NCI-H460 (cell line): ENCODE results near the genes TP63, IL1RAP and MB21D2.

DNA sequence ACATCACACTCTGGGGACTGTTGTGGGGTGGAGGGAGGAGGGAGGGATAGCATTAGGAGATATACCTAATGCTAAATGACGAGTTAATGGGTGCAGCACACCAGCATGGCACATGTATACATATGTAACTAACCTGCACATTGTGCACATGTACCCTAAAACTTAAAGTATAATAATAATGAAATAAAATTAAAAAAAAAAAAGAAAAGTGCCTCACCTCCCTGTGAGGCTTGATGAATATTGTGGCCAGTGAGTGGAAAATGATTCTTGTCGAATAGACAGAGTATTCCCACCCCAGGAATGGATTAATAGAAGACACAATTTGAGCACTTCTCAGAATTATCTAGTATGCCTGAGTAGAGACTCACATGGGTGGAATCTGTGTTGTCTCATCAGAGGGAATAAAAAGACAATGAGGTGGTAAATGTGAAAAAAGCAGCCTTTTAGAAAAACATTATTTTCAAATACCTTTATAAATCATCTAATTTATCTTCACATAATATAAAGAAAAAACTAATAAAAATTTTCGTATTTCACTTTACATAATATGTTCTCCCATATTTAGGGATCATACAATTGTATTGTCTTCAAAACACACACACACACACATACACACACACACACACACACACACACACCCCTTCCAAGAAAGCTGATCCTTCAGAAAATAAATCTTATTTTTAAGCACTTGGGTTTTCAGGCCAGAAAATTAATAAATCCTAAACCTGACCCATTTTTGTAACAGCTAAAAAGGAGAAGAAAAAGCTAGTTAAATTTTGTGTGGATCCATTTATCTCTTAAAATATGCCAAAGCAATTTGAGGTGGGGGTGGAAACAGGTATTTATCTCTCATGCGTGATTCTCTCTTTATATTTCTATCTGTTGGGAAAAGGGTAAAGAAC lies 285.4 kb upstream of the TPRG1 start:
RAMPAGE:
- cytosol, long total RNA = no peak
- long total RNA = no peak
- nucleus, long total RNA = no peak

DNA sequence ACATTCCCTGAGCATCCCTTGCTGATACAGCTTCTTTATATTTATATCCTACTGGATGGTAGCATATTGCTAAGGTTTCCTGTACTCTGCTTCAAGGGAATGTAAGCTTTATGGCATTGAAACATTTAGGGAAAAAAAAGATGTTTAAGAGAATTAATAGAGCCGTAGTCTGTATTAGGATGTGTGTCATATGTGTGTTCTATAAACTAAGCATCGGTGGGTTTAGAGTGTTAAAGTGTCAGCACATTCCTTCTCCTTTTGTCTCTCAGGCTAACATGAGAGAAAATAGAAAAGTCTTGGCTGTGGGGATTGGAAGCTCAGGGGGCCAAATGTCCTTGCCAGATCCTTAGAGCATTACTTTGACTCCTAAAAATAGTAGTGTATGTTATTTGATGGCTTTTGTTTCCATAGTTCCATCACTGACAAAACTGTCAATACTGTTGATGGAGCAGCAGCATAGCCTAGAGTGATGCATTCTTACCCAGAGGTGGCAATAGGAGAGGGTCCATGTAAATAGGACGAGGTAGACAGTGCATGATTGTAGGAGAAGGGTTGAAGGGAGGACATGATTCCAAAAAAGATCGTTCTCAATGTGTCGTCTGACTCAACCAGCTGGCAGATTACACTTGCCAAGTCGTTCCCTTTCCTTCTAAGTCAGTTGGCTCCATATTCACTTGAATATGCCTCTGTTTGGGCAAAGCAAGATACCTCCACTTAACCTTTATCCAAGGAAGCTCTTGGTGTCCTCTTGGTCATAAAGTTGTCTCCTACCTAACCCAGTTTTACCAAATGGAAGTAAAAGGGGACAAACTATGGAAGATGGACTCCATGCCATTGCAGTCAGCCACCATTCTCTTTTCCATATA lies 282.7 kb upstream of the TPRG1 start:
RAMPAGE:
- cytosol, long total RNA = no peak
- long total RNA = no peak
- nucleus, long total RNA = no peak

DNA sequence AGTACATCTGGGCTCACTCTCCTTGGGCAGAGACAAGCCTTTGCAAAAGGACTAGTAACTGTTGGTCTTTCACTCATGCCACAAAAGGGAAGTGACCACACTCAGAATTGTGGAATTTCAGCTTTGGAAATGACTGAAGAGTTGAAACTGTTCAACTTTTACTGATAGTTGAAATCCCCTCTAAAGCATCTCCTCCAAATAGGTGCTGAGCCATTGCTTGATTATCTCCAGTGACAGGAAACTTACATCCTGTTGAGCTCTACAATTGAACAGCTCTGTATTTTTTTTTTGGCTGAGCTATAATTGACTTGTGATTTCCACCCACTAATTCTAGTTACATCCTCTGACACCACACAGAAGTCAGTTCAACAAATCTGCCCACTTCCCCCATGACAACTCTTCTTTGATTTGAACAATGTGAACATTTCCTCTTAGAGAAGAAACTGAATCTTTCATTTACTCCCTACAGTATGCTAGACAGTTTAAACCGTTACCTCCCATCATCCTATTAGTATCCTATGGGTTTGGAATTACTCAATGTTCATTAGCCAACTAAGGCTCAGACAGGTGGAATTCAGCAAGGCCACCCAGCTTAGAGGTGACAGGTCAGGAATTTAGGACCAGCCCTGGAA lies 254.7 kb upstream of the TPRG1 start:
RAMPAGE:
- cytosol, long total RNA = no peak
- long total RNA = no peak
- nucleus, long total RNA = no peak

DNA sequence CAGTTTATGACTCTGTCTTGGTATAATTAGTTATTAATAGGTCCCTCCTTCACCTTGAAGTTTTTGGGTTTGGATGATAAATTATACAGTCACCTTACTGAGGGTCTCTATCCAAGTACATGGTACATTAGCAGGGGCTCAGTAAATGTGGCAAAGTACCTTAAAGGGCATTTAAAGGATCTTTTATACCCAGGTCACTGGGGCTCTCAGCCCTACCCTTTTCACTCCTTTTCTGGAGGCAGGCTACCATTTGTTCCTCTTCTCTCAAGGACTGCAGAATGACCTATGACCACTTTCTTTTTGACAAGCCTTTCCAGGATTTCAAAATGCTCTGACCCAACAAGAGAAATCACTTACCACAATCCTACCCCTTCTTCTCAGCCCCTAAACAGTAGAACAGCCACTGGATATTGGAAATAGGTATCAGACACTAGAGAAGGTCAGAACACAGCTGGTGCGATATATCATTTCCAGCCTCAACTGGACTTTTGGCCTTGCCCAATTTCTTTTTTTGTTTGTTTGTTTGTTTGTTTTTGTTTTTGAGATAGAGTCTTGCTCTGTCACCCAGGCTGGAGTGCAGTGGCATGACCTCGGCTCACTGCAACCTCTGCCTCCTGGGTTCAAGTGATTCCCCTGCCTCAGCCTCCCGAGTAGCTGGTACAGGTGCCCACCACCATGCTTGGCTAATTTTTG lies 221.7 kb upstream of the TPRG1 start:
RAMPAGE:
- cytosol, long total RNA = no peak
- long total RNA = no peak
- nucleus, long total RNA = no peak

GRCh38 chr3:189100292-189100653 lies 71.5 kb upstream of the TPRG1 start:
RAMPAGE:
- cytosol, long total RNA = no peak
- long total RNA = no peak
- nucleus, long total RNA = no peak

RAMPAGE:
- cytosol, long total RNA = no peak
- long total RNA = no peak
- nucleus, long total RNA = no peak
Measured at GRCh38 chr3:189630606-189631905, at the start of gene TP63. TSS of gene TP63 (plus strand) at chr3:189631389.

DNA sequence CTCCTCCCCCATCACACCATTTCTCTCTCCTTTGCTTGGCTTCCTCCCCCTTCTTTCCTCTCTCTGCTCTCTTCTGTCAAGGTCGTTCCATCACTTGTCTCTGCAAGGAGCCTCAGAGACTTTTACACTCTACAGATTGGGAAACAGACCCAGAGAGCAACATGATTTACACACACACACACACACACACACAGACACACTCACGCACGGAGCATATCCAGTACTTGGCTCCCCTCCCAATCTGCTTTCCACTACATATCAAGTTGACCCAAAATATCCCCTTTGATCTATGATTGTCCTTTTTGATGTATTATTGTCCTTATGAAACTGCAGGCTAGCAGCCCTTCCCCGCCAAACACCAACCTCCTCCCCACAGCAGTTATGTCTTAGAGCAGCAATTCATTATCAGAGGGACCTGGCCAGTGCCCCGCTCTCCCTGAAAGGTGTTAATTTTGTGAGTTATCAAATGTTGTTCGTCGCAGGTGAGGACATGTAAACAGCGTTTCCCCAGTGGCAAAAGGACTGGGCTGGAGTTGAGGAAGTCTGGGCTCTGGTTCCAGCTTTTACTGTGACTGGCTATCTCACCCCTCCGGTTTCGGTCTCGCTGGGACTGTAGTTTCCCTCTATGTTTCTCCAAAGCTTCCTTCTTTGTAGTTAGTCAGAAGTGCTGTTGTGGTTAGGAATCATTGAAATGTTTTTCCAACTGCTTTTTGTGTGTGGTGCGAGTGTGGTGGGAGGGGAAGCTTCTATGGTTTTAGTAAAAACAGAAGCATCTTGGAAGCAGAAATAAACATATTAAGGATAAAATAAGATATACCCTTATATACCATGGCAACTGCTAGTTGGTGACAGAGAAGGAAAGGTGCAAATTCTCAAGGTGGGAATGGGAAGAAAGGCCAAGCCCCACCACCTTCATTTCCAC lies 851 bp upstream of the CLDN1 start:
RAMPAGE:
- cytosol, long total RNA = no peak
- long total RNA = no peak
- nucleus, long total RNA = no peak

RAMPAGE:
- cytosol, long total RNA = no peak
- long total RNA = no peak
- nucleus, long total RNA = no peak
Measured at GRCh38 chr3:190374414-190374854, 13.5 kb upstream of the CLDN16 start.

DNA sequence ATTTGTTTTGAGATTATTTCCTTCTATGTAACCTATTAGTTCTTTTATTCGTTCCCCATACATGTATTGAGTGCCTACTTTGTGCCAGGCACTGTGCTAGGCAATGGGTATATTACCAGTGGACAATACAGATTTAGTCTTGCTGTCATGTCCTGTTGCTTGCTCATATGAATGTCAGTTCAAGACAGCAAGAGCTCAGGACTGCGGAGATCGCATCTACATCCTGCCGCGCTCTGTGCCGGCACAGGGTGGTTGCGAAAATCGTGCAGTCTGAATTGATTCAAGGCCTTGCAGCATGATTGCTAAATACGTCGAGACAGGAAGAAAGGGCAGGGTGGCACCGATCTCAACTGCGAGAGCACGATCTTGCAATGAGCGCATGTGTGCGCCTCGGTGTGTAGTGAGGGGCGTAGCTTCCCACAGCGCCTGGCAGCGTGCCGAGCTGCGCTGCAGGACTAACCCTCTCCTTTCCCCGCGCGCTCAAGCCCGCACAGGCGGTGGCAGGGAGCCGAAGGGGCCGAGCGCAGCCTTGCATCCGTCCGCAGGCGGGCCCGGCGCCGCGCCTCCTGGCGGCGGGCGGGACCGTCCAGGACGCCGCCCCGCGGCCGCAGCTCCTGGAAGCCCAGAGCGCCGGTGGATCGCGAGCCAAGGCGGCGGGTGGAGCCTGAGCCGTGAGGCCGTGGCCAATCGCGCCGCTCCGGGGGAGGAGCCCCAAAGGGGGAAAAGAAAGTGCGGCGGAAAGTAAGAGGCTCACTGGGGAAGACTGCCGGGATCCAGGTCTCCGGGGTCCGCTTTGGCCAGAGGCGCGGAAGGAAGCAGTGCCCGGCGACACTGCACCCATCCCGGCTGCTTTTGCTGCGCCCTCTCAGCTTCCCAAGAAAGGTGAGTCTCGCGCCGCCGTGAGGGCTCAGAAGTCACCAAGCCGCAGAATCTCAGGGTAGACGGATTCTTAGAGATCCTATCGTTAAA lies at the start of gene IL1RAP:
Gene IL1RAP, plus strand, starts transcription at position 748 of the 969 bp plus-strand sequence.
RAMPAGE:
- cytosol, long total RNA = no peak
- long total RNA = no peak
- nucleus, long total RNA = start-site peak on the plus strand centred at position 759 of the sequence, 22 bp wide, 99 and 118 reads in 2 replicates

RAMPAGE:
- cytosol, long total RNA = no peak
- long total RNA = no peak
- nucleus, long total RNA = no peak
Measured at GRCh38 chr3:190728733-190729179, 133.7 kb downstream of the GMNC start.

GRCh38 chr3:191235642-191235904 lies 36.5 kb downstream of the OSTN start:
RAMPAGE:
- cytosol, long total RNA = no peak
- long total RNA = no peak
- nucleus, long total RNA = no peak

GRCh38 chr3:191329920-191330308 lies 412 bp downstream of the UTS2B start:
RAMPAGE:
- cytosol, long total RNA = no peak
- long total RNA = no peak
- nucleus, long total RNA = no peak

RAMPAGE:
- cytosol, long total RNA = no peak
- long total RNA = no peak
- nucleus, long total RNA = no peak
Measured at GRCh38 chr3:191337922-191338411, 7.6 kb upstream of the UTS2B start.

DNA sequence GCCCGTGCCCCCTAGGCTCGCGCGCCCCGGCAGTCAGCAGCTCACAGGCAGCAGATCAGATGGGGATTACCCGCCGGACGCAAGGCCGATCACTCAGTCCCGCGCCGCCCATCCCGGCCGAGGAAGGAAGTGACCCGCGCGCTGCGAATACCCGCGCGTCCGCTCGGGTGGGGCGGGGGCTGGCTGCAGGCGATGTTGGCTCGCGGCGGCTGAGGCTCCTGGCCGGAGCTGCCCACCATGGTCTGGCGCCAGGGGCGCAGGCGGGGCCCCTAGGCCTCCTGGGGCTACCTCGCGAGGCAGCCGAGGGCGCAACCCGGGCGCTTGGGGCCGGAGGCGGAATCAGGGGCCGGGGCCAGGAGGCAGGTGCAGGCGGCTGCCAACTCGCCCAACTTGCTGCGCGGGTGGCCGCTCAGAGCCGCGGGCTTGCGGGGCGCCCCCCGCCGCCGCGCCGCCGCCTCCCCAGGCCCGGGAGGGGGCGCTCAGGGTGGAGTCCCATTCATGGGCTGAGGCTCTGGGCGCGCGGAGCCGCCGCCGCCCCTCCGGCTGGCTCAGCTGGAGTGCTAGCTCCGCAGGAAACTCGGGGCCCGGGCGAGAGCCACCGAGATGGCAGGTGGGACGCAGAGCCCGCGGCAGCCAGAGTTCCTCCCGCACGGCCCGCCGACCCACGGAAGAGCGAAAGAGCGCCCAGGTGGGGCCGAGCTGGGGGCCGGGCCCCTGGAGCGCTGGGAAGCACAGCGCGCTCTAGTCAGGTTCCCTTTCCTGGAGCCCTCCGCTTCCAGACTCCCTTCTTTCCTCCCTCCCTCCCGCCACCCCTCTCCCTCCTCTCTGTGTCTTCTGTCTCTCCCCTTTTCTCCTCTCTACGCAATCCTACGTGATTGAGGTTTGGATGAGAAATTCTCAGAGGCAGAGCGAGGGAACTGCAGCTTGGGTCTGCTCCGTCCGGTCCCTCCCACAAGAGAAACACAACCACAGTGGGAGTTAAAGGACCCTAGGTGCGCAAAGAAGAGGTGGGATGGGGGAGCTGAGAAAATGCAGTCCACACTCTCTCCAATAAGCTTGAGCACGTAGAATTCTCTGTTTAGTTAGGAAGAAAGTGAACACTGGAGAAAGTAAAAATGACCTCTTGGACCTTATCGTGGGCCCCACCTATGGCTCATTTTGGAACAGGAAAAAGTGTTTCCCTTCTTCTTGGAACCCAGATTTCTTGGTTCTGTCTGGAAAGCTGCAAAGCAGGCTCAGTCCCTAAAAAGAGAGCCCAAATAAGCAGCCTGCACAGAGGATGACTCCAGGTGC lies 317.4 kb downstream of the FGF12 start:
RAMPAGE:
- cytosol, long total RNA = no peak
- long total RNA = no peak
- nucleus, long total RNA = no peak

DNA sequence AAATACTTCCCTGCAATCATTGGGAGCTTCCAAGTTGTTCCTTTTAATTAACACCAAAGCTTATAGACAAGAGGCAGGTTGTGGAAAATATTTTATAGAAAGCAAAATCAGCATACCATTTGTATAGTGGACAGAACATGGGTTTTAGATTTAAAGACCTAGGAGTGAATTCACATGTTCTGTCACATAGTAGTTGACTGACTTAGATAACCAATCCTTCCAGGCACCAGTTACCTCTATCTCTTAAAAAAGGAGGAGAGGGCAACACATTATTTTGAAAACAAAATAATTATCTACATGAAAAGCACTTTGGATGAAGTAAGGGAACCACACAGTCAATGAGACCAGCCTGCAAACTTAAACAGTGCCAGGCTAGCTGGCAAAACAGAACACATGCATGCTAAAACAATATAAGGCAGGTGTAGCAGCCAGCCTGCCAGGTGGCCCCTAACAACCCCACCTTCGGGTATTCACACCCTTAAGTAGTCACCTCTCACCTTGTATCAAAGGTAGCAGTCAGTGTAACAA lies 76.7 kb downstream of the MB21D2 start:
RAMPAGE:
- cytosol, long total RNA = no peak
- long total RNA = no peak
- nucleus, long total RNA = no peak

GRCh38 chr3:192917745-192918527 lies at the start of gene MB21D2:
TSS of gene MB21D2 (minus strand) at chr3:192917856.
RAMPAGE:
- cytosol, long total RNA = no peak
- long total RNA = no peak
- nucleus, long total RNA = no peak

GRCh38 chr3:193552847-193553243 lies 1.9 kb downstream of the ATP13A4 start:
RAMPAGE:
- cytosol, long total RNA = no peak
- long total RNA = no peak
- nucleus, long total RNA = no peak

DNA sequence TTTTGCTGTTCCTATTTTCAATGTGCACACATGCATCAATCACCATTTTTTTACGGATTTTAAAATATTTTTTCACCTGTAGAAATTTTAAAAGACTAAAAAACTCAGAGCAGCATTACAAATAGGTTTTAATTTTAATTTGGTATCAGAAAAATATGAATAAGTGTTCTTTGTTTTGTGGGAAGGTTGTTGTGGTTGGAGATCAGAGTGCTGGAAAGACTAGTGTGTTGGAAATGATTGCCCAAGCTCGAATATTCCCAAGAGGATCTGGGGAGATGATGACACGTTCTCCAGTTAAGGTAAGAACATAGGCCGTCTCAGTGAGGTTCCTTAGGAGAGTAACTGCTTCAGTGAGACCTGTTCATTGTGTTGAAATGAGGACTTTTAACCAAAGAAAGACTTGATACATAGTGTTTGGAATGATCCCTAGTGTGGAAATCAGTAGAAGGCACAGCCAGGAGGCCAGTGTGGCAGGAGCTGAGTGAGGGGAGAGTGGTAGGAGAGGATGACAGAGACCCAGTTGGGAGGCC lies 44.8 kb downstream of the OPA1 start:
RAMPAGE:
- cytosol, long total RNA = no peak
- long total RNA = no peak
- nucleus, long total RNA = no peak

DNA sequence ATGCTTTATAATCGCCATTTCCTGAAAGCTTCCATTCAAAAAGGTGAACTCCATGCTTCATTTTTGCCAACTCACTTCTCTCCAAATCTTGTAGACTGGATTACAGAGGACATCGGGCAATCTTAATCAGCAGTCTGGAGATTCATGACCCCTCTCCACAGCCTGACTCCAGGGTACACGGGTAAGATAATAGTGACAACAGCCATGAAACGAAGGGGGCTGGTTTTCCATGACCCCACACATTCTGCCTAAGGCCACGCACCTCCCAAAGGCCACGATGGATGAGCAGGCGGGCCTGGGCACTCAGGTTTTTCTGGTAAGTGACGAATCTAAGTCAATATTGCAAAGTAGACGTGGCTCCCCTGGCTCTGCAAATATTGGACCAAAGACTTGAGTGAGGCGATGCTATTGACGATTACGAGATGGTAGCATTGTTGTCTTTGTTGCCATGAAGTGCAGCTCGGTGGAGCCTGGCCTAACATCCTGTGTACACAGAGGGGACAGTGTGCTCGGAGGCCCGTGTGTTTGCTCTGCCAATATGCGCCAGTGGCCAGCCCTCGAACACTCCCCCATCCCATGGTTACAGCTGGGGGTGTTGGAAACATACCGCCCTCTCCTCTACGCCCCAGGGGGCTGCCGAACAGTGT lies 119.0 kb downstream of the OPA1 start:
RAMPAGE:
- cytosol, long total RNA = no peak
- long total RNA = no peak
- nucleus, long total RNA = no peak

GRCh38 chr3:193816438-193817425 lies 223.7 kb downstream of the OPA1 start:
RAMPAGE:
- cytosol, long total RNA = no peak
- long total RNA = no peak
- nucleus, long total RNA = no peak